Endodermal cell (in vitro differentiated cells): ENCODE results near the genes IZUMO1, PLEKHA4 and GYS1.

GRCh38 chr19:48614137-48614547 is 734 bp downstream of the FAM83E start:
- PRO-cap: no peak

DNA sequence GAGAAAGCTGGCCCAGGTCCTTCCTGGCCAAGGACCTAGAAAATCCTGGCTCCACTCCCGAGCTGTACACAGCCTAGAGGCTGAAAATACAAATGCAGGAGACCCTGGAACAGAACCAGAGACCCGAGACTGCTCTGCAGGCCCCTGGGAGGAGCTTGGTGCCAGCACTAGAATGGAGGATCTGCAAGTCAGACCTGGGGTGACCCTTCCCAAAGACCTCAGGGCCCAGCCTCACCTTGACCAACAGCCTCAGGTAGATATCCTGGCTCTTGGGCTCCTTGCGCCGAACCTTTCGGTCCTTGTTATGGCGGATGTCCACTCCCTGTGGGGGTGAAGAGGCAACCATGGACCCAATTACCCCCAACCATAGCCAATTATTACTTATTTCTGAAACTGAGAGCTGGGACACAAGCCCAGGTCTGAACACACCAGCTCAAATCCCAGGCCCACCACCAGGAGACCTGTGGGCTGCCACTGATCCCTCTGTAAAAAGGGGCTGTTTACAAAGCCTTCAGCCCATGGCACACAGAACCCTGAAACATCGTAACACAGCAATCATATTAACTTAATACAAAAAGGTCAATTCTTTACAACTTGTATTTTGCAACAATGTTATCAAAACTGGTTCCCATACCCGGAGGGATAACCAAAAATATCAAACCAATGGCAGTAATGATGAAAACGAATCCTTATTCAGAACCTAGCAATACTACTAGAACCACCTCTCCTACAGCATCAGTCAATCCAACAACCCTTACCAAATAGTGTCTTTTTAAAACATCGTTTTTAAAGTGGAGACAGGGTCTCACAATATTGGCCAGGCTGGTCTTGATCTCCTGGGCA is 1.2 kb downstream of the RPL18 start:
- PRO-cap: no peak

- PRO-cap: no peak
Observed at GRCh38 chr19:48676739-48677364, 4.0 kb upstream of the NTN5 start.

DNA sequence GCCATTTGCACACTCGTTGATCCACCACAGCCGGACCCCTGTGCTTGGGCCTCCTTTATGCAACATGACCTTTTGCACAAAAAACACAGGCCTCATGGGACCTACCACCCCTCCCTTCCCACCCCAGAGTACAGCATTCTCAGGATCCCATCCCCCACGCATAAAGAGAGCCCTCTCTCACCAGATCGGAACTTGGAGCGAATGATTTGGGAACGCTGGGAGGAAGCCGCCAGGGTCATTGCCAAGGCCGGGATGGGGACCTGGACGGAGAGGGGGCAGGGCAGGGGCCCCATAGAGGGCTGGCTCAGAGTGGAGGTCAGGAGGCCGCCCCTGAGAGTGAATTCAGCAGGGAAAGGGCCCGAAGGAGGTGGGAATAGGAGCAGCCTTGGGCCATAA is 734 bp downstream of the MAMSTR start:
- PRO-cap: no peak

GRCh38 chr19:48738420-48739450 is 1.7 kb downstream of the RASIP1 start:
- PRO-cap: bidirectional peak, plus-strand start at chr19:48738958, minus-strand start at chr19:48738709; unidirectional peak, plus-strand start at chr19:48739122

GRCh38 chr19:48746481-48747552 is at the start of gene IZUMO1:
IZUMO1 (minus strand) TSS chr19:48746909.
- PRO-cap: unidirectional peak, minus-strand start at chr19:48746816; unidirectional peak, minus-strand start at chr19:48746876; bidirectional peak, plus-strand start at chr19:48746999, minus-strand start at chr19:48746876

GRCh38 chr19:48753225-48753396 is 670 bp upstream of the FUT1 start:
- PRO-cap: bidirectional peak, plus-strand start at chr19:48753274, minus-strand start at chr19:48753111

DNA sequence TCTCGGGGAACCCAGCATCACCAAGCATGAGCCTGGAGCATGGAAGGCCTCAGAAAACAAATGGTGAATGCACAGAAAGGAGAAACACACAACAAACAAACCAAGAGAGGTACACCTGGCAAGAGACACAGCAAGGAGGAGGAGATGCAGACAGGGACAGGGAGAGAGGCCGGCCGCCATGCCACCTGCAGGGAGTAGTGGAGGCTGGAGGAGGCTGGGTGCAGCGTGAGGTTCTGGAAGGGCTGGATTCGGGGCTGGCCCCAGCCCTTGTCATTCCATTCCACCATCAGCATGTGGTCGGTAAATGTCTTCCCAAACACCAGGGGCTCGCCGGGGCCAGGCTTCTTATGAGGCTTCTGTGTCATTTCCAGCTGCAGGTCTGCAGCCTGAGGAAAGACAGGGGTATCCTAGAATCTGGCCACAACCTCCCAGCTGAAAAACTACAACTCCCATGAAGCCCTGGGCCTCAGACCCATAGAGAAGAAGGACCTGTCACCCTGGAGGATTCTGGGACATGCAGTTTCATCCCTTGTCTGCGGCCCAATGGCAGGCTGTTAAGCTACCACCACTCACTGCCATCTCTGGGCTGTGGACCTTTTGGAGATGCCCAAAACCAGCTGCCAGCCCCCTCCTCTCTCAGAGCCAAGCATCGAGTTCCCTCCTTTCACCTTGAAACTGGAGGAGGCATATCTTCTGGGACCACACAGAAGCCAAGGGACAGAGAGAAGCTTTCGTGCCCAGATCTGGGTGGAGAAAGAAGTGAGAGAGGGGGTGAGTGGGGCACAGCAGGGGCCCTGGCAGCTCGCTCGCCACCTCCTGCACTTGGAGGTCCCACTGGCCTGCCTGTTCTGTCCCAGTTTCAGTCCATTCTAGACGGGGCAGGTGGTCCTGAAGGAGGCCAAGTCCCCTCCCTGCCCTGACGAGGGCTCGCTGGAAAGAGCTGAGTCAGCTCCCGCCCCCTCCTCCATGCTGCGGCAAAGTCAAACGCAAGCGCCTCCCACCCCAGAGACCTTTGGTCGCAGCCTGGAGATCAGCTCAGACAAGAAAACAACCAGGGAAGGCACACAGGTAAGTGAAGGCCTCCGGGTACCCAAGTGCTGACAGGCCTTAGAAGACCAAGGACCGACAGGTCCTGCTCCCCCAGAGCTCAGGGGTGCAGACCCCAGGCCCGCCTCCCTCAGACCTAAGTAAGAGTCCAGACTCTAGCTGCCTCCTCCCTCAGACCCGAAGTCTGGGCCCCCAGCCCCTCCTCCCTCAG is 4.1 kb downstream of the BCAT2 start:
- PRO-cap: bidirectional peak, plus-strand start at position 1,038 of the sequence, minus-strand start at position 865 of the sequence

GRCh38 chr19:48818203-48818957 is 7.6 kb upstream of the BCAT2 start:
- PRO-cap: no peak

DNA sequence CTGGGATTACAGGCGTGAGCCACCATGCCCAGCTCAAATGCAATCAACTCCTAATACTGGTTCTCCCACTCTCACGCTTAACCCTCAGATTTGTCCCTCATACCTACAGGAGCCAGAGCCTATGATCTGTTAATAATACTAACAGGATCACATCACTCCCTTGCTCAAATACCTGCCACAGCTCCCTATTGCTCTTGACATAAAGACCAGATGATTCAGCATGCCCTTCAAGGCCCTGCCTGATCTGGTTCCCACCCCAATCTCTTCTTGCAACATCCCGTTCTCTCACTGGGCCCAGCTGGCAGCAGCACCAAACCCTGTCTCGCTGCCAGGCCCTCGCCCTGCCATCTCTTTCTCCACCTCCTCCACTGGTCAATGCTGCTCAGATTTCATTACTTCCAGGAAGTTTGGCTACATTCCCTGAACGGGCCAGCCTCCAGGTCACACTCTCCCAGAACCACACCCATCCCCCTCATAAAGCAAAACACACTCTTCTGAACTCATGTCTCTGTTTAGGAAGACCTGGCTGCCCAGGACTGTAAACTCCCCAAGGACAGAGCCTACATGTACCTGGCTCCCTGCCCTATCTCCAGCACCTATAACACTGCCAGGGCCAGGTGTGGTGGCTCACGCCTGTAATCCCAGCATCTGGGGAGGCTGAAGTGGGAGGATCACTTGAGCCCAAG is 8.6 kb upstream of the BCAT2 start:
- PRO-cap: no peak

GRCh38 chr19:48867817-48868862 is at the start of gene PLEKHA4:
PLEKHA4 (minus strand) TSS chr19:48868617.
- PRO-cap: no peak

- PRO-cap: bidirectional peak, plus-strand start at chr19:48873158, minus-strand start at chr19:48873017
Observed at GRCh38 chr19:48872857-48873125, 570 bp downstream of the PPP1R15A start.

DNA sequence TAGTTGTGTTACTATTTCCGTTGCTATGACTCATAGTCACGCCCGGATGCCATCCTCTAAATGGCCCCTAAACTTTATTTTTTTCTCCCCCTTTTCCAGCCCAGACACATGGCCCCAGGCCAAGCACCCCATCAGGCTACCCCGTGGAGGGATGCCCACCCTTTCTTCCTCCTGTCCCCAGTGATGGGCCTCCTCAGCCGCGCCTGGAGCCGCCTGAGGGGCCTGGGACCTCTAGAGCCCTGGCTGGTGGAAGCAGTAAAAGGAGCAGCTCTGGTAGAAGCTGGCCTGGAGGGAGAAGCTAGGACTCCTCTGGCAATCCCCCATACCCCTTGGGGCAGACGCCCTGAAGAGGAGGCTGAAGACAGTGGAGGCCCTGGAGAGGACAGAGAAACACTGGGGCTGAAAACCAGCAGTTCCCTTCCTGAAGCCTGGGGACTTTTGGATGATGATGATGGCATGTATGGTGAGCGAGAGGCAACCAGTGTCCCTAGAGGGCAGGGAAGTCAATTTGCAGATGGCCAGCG is 967 bp downstream of the PPP1R15A start:
- PRO-cap: bidirectional peak, plus-strand start at position 33 of the sequence, minus-strand start outside the sequence

- PRO-cap: no peak
Observed at GRCh38 chr19:48962753-48963365, 2.2 kb upstream of the FTL start.

GRCh38 chr19:48982091-48982983 is 10.8 kb downstream of the GYS1 start:
- PRO-cap: no peak

GRCh38 chr19:48985200-48985695 is 7.9 kb downstream of the GYS1 start:
- PRO-cap: no peak

- PRO-cap: no peak
Observed at GRCh38 chr19:48989504-48990285, 3.4 kb downstream of the GYS1 start.

GRCh38 chr19:48992705-48993431 is at the start of gene GYS1:
GYS1 (minus strand) TSS chr19:48993309.
- PRO-cap: bidirectional peak, plus-strand start at chr19:48992754, minus-strand start at chr19:48992573; bidirectional peak, plus-strand start at chr19:48993905, minus-strand start at chr19:48993309

DNA sequence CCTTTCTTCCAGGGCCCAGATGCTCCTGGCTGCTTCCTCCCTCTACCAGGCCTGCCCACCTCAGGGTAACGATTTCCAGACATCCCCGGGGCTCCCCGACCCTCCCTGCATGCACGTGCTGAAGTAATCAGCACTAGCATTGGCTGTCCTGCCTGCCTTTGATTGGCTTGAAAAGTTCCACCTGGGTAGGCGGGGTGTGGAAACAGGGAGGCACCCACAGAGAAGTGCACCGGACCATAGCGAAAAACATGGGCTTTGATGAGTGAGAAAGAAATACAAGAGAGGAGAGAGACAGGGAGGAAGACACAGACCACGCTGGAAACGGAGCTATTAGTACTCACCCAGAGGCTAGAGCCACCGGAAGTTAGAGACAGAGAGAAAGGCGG is 529 bp upstream of the ENSG00000268655 start:
- PRO-cap: no peak

DNA sequence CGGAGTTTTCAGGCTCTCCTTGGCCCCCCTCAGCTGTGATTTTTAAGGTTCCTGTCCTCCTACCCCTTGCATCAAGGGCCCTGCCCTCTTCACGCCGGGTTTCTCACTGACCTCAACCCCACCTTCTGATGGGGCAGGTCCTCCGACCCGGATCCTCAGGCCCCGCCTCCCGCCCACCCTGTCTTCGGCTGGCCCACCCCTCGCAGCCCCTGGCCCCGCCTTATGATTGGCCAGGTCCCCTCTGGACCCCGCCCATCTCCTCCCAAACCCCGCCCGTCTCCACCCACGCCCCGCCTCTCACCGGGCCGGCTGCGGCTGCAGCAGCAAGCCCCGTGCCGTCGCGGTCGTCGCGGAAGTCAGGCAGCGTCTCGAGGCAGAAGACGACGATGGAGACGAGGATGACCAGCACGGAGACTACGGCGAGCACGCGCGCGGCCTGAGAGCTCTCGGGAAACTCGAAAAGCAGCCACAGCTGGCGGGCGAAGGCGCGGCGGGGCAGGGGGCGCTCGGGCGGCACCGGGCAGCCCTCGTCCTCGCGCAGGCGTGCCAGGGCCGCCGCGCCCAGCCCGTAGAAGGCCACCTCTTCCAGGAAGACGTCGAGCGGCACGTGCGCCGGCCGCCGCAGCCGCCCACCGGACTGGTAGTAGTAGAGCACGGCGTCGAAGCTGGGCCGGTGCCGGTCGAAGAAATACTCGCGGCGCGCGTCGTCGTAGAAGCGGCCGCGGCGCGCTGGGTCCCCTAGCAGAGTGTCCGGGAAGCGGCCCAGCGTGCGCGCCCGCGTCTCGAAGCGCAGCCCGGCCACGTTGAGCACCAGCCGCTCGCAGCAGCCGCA is 553 bp downstream of the KCNA7 start:
- PRO-cap: no peak